ENCODE results near the gene BOK.

GRCh38 chr2:239533792-239534280 is 133.0 kb upstream of the HDAC4 start:
- PRO-cap: no peak
- RAMPAGE, long total RNA, 4 experiments: no peak in any of the 4 experiments

DNA sequence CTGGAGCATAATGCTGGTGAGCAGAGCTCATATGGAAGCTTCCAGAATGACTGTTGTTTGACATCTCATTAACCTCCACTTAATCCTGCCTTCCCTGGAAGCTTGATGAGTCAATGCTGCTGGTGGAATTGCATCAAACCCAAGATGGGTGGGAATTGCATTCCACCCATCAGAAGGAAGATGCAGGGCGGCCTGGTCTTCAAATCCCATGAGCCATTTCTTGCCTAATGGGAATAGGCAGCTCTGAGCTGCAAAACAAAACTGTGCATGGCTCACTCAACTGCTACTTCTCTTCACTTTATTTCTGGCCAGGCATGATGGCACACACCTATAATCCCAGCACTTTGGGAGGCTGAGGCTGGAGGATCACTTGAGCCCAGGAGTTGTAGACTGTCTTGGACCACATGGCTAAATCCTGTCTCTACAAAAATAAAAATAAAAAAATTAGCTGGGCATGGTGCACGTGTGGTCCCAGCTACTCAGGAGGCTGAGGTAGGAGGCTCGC is 283.7 kb upstream of the HDAC4 start:
- PRO-cap: no peak
- RAMPAGE, long total RNA, 4 experiments: no peak in any of the 4 experiments

DNA sequence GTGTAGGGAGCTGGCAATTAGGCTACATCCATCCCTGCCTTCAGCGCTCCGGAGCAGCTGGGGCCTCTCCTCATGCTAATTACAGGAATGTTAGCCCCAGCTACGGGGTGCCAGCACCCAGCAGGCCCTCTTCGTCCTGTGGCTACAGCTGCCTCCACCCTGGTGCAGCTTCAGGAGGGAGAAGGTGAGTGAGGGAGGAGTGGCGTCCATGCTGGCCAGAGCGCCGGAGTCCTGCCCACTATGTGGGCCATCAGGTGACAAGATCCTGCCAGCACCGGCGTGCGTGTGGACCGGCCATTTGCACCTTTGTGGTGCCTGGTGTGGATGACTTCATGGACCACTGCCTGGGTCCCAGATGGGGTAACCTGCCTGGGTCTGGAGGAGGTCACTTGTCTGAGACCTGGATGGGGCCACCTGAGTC is 299.8 kb downstream of the NDUFA10 start:
- PRO-cap: no peak
- RAMPAGE, long total RNA, 4 experiments: no peak in any of the 4 experiments

DNA sequence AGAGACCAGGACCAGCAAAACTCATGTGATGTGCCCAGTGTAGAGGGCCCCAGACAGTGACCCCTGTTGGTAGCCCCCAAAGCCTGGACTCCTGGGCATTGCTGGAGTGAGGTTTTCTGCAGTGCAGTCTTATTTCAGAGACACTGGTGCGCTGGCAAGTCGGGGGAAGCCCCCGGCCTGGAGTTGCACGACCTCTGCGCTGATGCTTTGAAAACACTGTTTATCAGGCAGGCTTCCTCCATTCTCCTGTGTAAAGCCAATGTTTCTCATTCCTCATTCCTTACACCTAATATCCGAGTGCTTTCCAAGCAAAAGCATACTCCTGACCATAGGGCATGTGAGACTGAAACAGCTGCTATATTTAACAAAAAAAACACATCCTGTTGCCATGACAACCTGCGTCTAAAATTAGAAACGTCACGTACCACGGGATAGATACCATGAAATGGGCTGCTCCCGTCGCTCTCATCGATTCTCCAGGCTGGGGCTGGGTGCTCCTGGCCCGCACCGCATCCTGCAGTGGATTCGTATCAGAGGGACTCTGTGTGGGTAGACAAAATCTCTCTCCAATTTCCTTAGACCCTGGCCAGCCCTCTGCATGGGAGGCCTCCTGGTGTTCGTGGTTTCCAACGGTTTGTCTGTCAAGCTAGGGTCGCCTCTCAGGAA is 268.4 kb downstream of the NDUFA10 start:
- PRO-cap: no peak
- RAMPAGE, long total RNA, 4 experiments: no peak in any of the 4 experiments

GRCh38 chr2:239938476-239938965 is 86.6 kb downstream of the NDUFA10 start:
- PRO-cap: no peak
- RAMPAGE, long total RNA, 4 experiments: no peak in any of the 4 experiments

- PRO-cap: unidirectional peak, plus-strand start at chr2:239945433
- RAMPAGE, long total RNA, 4 experiments: no peak in any of the 4 experiments
Measured at GRCh38 chr2:239944829-239945583, 80.1 kb downstream of the NDUFA10 start.

GRCh38 chr2:240236302-240236928 is 96.0 kb upstream of the OTOS start:
- PRO-cap: no peak
- RAMPAGE, long total RNA, 4 experiments: no peak in any of the 4 experiments

DNA sequence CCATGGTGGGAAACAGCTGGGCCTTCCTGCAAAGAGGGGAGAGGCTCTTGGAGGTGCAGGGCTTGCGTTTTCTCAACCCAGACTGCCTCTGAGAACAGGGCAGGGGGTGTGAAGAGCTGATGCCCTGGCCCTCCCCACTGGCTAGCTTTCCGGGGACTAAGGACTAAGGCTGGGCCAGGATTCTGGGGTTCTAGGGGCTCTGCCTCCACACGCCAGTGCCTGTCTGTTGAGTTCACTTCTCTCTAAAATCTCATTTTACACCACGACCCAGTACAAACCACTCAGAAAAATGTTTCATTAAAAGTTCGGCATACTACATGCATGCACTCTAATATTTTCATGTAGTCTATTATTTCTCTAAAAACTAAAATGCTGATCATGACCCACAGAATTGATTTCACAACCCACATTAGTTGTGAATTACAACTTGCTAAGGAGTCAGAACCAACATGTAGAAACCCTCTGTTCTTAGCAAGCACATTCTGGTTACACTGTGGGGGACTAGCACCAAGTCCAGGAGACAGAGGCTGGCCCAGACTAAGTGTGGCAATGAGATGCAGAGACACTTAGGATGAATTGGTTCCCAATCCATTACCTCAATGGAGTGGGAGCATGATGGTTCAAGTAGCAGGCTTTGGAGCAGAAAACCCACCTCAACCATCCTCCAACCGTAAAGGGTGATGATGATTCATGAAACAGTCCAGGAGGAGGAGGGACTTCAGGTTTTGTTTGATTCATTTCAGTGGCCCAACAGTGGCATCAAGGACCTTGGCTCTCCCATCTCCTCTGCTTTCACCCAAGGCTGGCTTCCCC is 1.0 kb upstream of the ANKMY1 start:
- PRO-cap: no peak
- RAMPAGE, long total RNA, 4 experiments: no peak in any of the 4 experiments

GRCh38 chr2:240565371-240566124 is 2.7 kb upstream of the RNPEPL1 start:
- PRO-cap: bidirectional peak, plus-strand start at chr2:240565951, minus-strand start at chr2:240565838
- RAMPAGE, long total RNA, 4 experiments: no peak in any of the 4 experiments

- PRO-cap: no peak
- RAMPAGE, long total RNA, 4 experiments: no peak in any of the 4 experiments
Measured at GRCh38 chr2:240705407-240705847, 13.8 kb downstream of the AQP12A start.

- PRO-cap: no peak
- RAMPAGE, long total RNA, 4 experiments: no peak in any of the 4 experiments
Measured at GRCh38 chr2:240864319-240865069, 4.1 kb upstream of the AGXT start.

GRCh38 chr2:241048397-241049292 is 50.2 kb downstream of the SNED1 start:
- PRO-cap: no peak
- RAMPAGE, long total RNA, 4 experiments: no peak in any of the 4 experiments

DNA sequence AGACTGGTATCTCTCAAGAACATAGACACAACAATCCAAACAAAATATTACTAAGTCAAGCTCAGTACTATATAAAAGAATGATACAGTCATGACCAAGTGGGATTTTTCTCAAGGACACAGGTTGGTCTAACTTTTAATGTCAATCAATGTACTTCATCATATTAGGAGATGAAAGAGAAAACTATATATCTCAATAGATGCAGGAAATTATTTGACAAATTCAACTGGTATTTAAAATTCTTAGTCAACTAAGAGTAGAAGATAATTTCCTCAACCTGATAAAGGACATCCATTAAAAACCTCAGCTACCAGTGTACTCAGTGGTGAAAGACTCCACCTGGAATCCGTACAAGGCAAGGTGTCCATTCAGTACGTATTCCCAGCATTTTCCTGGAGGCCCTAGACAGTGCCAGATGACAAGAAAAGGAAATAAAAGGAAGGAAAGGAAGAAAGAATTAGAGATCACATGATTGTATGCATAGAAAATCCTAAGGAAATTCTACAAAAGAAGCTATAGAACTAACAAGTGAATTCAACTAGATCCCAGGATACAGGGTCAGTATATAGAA is 42.5 kb downstream of the MTERF4 start:
- PRO-cap: no peak
- RAMPAGE, long total RNA, 4 experiments: no peak in any of the 4 experiments

DNA sequence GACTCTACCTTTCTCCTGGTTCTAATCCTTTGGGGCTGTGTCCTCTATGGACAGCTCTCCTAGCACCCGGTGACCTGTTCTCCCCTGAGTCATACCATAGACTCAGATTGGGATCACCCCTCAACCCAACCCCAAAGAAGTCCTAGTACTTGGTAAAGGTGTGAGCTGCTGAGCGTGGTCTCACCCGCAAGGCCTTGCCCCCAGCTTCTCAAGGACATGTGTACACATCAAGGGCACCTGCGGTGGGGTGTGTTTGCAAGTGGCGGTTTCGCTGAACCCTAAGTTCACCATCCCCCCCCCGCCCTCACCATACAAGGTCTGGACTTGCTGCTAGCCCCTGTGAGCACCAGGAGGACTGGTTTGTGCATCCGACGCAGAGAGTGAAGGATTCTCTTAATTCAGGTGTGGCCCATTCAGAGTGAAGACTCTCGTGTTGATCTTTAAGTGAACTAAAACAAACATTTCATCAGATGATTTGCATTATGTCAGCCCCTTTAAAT is 28.0 kb downstream of the MTERF4 start:
- PRO-cap: no peak
- RAMPAGE, long total RNA, 4 experiments: no peak in any of the 4 experiments

GRCh38 chr2:241111756-241112022 is 9.6 kb upstream of the MTERF4 start:
- PRO-cap: no peak
- RAMPAGE, long total RNA, 4 experiments: no peak in any of the 4 experiments

DNA sequence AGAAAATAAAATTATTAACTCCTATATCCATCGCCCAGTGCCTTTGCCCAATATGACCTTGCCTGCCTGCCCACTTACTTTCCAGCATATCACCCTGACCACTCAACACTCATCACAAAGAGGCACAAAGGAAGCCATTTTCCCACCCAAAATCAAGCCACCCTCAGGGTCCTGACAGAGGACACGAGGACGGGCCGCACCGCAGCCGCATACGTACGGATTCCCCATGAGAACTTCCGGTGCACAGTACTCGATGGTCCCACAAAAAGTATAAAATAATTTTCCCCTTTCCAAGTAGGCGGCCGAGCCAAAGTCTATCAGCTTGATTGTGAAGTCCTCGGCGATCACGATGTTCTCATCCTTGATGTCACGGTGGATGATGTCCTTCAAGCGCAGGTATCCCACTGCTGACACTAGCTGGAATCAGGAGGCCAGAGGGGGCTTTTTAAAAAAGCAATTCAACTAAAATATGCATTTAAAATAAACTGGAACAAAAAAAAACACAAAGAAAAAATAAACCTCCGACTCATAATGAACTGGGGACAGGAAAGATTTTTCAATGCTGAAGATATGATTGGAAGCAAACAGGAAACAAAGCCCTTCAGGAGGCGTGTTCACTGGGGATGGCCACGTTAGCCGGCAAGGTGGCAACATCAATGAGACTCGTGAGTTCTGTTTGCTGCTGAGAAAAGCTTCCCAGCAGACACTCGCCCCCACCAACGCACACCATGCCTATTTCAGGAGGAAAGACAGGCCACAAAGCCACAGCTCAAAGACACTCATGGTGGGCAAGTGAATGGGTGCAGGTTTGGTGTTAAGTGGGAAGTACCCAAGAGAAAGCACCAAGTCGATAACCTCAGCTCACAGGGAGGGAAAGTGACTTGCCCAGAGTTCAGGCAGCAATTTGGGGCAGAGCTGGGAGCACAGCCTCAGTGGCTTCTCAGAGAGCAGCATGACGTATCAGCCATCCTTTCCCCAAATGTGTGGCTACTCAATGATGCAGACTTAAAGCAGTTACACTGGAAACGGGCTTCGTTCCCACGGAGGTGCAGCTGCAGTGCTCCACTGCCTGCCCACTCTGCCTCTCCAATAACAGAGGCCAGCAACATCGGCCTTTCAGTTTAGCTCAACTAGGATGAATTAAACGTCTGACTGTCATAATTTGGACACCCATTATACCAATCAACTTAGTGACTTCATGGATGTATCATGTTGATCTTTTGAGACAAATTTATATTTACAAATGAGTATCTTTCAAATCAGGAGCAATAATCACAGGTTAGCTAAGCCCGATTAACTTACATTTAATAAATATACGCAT is 10.4 kb upstream of the MTERF4 start:
- PRO-cap: no peak
- RAMPAGE, long total RNA, 4 experiments: no peak in any of the 4 experiments

- PRO-cap: no peak
- RAMPAGE, long total RNA, 4 experiments: no peak in any of the 4 experiments
Measured at GRCh38 chr2:241332064-241333028, 16.6 kb downstream of the SEPTIN2 start.

DNA sequence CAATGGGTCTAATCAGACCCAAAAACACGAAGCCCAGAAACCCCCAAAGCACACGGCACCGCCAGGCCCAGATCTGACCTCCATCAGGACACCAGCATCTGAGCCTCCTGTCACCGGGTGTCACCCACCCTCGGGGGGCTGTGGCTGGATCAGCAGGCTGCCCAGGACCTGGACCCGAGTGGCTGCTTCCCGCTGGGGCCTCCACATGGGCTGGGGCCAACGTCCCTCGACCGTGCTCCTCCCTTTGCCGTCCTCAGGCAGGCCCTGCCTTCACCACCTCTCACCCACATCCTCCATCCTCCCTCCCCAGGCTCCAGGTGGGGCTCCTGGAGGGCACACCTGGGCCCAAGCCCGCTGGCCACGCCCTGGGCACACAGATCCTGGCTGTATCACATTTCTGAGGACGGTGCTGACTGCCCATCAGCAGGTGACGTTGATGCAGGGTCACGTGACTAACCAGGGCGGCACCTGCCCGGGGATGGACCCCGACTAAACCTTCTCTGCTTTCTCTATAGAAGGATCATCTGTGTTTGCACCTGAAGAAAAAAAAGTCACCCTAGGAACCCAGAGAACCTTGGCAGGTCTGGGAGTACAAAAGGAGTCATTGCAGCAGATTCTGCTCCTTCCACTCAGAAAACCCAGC is 11.4 kb downstream of the STK25 start:
- PRO-cap: unidirectional peak, minus-strand start at position 269 of the sequence
- RAMPAGE, long total RNA, 4 experiments: no peak in any of the 4 experiments

- PRO-cap: no peak
- RAMPAGE, long total RNA, 4 experiments: no peak in any of the 4 experiments
Measured at GRCh38 chr2:241545250-241545449, 13.4 kb upstream of the BOK start.

GRCh38 chr2:241558295-241559276 is at the start of gene BOK:
BOK (plus strand) TSS chr2:241558745.
- PRO-cap: bidirectional peak, plus-strand start at chr2:241558750, minus-strand start at chr2:241558637; unidirectional peak, plus-strand start at chr2:241558955
- RAMPAGE, long total RNA, 4 experiments: no peak in any of the 4 experiments

Data from Peyer's patch (tissue), 4 donors.